ENCODE results near the genes XRN1, PCOLCE2 and SLC9A9.

DNA sequence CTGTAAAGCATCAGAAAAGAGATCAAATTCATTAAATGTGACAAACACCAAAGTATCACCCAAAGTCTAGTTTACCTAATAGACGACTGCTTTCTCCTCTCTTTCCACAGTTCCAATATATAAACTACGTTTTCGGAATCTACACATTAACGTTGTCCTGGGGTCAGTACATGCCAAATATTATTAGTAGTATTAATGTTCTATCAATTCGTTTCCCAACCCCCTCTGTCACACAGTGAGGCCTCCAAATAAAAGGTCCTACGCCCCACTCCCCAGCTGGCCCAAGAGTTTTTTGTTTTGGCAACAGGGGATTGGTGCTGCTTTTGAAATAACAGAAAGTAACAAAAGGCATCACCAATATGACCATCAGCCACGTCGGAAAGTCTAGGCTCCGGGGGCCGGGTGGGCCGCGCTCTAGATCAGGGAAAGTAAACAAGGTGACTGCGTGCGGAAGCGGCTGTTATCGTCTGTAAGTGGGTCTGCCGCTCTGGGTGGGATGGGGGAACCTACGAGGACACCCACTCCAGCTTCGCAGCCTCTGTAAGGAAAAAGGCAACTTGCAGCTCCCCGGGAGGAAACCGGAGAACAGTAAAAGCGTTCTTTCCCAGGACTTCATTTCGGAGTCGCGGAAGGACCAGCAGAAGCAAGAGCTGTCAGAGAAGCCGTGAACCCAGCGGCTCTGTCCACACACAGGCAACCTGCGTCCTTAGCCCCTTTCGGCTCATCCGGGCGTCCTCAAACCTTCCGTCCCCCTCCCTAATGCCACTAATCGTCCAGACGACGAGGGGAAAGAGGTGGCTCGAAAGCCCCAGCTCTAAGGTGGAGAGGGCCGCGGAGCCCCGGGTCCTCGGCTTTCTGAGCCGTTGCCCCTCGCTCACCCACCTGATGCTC is 604 bp downstream of the XRN1 start:
- RAMPAGE, long total RNA, result no peak
- RRBS, result 2% methylated on average over 6 of the region's 42 CpGs

DNA sequence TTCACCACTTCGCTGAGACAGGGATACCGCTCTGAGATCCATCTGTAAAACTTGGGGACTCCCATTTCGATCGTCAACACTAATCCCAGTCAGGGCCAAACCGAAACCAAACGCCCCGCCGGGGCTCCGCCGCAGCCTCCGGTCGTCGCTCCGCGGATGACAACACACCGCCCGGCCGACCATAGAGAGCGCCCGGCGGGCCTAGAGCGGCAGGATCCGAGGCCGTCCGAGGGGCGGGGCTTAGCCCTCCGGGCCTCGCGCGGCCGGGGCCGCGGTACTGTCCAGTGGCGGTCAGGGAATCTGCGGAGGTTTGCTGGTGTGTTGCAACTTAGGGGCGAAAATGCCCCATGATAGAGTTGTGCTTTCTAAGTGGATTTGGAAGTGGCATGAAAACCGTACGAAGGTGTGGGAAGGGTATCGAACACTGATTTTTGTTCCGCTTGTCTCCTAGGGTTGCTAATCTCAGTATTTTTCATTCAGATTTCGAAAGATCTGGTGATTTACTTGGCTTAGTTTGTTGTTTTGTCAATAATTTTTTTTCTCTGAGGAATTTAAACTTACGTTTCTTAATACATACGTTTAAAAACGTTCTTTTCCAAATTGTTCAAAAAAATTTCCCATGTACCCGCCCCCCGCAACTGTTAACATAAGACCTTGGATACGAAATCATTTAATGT is at the start of gene XRN1:
XRN1 (minus strand) TSS at position 158 of the 677 bp plus-strand sequence.
- RAMPAGE, long total RNA, result no peak
- RRBS, result 1% methylated on average over 8 of the region's 47 CpGs

- RAMPAGE, long total RNA, result no peak
- RRBS, result no CpG with 5 or more reads among the region's 1 CpG
Observed at GRCh38 chr3:142619029-142619450, 22.8 kb downstream of the PLS1 start.

DNA sequence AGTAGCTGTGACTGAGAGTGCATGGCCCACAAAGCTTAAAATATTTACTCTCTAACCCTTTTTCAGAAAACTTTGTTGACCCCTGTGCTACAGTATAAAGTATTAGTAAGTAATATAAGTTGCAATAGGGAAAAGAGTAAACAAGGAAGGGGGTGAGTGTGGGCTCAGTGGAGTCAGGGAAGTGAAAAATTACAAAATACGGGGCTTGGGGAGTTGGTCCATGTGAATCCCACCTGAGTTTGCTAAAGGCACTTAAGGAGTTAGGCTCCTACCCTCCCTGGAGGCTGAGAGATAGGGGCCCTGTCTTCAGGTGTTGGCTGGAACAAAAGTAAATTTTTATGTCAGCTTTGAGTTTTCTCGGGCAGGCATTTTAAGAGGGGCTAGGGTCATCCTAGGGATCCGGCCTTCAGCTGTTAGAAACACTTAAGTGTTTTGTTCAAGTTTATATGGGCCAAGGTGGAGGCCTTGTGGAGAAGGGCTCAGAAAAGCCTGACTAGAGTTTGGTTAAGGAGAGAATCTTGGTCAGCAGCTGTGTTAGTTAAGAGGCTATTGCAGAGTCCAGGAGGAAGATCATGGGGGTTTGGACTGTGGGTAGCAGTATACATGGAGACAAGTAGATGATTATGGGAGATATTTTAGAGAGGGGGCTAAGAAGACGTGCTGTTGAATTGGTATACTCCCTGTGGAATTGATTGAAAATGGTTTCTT is 8.3 kb downstream of the TRPC1 start:
- RAMPAGE, long total RNA, result no peak
- RRBS, result no CpG with 5 or more reads among the region's 4 CpGs

DNA sequence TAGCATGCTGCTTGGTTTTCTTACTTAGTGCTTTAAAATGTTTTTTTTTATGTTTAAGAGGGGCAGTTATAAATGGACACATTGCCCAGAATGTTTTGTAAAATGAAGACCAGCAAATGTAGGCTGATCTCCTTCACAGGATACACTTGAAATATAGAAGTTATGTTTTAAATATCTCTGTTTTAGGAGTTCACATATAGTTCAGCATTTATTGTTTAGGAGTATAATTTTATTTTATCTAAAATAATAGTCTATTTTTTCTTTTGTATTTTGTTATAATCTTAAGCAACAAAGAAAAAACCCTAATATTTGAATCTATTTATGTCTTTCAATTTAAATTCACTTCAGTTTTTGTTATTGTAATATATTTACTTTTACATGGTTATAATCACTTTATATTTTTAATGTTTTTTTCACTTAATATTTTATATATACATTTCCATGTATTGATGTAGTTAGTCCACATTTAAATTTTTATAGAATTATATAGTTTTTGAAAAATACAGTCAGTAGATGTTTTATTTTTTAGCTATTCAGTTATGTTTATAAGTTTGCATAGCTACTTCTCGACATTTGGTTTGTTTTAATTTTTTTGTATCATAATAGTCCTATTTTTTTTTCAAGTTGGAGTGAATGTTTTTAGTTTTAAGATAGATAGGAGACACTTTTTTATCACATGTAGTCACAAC is 82.3 kb downstream of the PCOLCE2 start:
- RAMPAGE, long total RNA, result no peak
- RRBS, result no CpG with 5 or more reads among the region's 1 CpG

DNA sequence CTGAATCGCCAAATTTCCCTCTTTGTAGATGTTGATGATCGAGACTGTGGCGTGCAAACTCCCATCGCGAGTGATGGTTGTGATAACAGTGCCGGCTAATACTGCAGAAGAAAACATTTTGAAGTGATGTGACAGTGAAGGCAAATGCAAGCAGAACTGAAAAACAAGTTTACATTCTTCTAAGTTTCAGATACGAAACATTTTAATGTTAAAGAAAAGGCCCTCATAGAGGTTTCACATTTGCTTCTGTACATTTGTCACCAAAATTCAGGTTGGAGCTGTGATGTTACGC is 68.0 kb downstream of the PCOLCE2 start:
- RAMPAGE, long total RNA, result no peak
- RRBS, result no CpG with 5 or more reads among the region's 8 CpGs

DNA sequence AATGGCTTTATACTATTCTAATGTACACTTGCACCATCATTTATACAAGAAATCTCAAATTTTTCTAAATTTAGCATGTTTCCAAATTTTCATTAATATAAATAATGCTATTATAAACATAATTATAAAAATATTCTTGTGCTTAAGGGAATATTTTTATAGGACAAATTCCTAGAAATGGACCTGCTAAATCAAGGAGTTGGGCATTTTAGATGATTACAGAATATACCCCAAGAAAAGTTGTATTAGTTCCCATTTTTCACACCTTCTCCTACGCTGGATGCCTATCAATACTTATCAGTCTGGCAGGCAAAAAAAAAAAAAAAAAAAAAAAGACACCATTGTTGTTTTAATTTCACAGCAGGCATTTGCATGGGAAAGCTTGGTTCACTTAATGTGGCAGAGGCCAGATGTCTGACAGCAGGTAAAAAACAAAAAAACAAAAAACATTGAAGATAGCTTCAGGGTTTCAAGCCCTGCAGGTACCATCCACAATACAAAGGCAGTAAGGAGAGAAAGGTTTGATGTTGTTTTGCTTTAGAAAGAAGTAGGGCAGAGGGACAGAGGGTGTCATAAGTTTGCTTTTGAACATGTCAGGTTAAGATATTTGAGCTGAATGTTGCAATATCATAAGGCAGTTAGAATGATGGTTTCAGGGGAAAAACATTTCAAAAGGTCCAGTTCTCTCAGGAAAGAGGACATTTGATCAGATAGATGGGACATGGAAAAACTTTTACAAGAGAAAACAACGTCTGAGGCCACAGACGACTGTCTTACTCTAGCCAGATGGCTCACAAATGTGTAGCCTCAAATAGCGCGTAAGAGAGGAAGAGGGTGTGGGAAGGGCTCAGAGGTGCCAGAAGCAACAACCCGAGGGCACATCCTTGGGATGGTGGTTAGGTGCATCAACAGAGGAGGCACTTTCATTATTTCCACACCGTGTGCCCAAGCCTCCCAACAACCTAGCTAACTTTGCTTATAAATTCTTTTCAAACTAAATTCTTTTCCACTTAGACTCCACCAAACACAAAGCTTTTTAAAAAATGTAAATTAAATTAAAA is 25.8 kb downstream of the PCOLCE2 start:
- RAMPAGE, long total RNA, result no peak
- RRBS, result no CpG with 5 or more reads among the region's 7 CpGs

- RAMPAGE, long total RNA, result no peak
- RRBS, result 6% methylated on average over 3 of the region's 14 CpGs
Observed at GRCh38 chr3:142888172-142888479, 757 bp downstream of the PCOLCE2 start.

DNA sequence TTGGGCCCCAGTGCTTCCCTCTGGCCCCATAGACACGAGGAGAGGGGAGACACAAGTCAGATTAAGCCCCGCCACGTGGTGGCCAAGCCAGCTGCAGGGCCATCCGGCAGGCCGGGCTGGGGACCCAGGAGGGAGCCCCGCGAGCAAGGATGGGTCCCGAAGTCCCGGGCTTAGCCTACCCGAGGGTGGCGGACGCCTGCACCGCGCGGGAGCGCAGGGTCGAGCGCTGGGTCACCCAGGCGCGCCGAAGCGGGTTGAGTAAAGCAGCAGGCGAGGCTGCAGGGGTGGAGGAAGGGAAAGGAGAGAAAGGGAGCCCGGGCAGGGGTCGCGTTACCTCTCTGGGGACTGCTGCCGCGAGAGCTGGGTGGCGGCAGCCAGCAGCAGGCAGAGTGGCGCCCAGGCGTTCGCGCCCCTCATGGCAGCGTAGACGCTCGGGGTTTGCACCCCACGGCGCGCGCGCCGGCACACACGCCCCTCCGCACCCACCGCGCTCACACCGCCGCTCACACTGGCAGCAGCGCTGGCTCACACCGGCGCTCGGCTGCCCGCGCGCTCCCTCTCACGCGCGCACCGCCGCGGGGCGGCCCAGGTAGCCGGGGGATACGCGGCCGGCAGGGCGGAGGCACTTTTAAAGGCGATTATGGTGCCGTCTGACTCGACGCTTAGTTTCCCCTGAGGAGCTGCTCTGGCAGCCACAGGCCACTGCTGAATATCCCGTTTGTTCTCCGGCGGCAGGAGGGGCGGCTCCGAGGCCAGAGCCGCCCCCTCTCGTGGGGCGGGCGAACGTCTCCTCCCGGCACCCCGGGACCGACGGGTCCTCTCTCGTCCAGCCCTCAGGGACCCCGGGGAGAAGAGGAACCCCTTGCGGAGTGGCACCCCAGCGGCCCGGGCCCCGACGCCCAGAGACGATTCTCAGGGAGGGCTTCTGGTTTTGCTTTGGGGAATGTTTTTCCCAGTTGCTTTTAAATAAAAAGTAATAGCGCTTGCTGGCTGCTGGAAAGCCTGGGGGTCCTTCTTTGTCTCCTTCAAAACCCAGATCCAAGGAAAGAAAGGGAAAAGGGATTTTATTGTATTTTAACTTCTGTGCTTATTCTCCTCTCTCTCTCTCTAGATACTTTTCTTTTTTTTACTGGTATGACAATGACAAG is at the start of gene PCOLCE2:
PCOLCE2 (minus strand) TSS at position 604 of the 1,148 bp plus-strand sequence.
- RAMPAGE, long total RNA, result no peak
- RRBS, result 1% methylated on average over 45 of the region's 94 CpGs

GRCh38 chr3:142926697-142926896 is 36.9 kb downstream of the PAQR9 start:
- RAMPAGE, long total RNA, result no peak
- RRBS, result no CpG with 5 or more reads among the region's 1 CpG

- RAMPAGE, long total RNA, result no peak
- RRBS, result no CpG with 5 or more reads among the region's 21 CpGs
Observed at GRCh38 chr3:143081886-143082935, 37.4 kb upstream of the CHST2 start.

DNA sequence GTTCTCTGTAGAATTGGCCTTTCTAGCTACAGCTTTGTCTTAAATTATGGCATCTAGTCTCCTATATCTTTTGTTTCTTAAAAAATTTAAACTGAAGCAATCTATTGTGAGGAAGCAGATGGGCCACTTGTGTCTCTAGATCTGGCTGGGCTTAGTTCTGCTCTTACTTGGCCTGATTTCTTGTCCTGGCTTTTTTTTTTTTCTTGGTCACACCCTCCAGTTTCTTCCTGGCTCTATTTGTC is 31.3 kb downstream of the CHST2 start:
- RAMPAGE, long total RNA, result no peak

- RAMPAGE, long total RNA, result no peak
- RRBS, result no CpG with 5 or more reads among the region's 11 CpGs
Observed at GRCh38 chr3:143236227-143236930, 116.8 kb downstream of the CHST2 start.

GRCh38 chr3:143443537-143443990 is 324.0 kb downstream of the CHST2 start:
- RAMPAGE, long total RNA, result no peak
- RRBS, result no CpG with 5 or more reads among the region's 2 CpGs

GRCh38 chr3:143848130-143848874 is at the start of gene SLC9A9:
TSS of gene SLC9A9 (minus strand) at chr3:143848468.
- RAMPAGE, long total RNA, result no peak
- RRBS, result no CpG with 5 or more reads among the region's 6 CpGs

GRCh38 chr3:145333516-145334482 is 827.2 kb downstream of the PLOD2 start:
- RAMPAGE, long total RNA, result no peak
- RRBS, result 93% methylated on average over 1 of the region's 45 CpGs

GRCh38 chr3:146142572-146142924 is 18.4 kb downstream of the PLOD2 start:
- RAMPAGE, long total RNA, result no peak
- RRBS, result no CpG with 5 or more reads among the region's 1 CpG

GRCh38 chr3:146143725-146144503 is 17.1 kb downstream of the PLOD2 start:
- RAMPAGE, long total RNA, result no peak
- RRBS, result no CpG with 5 or more reads among the region's 6 CpGs

- RAMPAGE, long total RNA, result no peak
- RRBS, result no CpG with 5 or more reads among the region's 1 CpG
Observed at GRCh38 chr3:146249201-146249688, 1.7 kb downstream of the PLSCR4 start.

DNA sequence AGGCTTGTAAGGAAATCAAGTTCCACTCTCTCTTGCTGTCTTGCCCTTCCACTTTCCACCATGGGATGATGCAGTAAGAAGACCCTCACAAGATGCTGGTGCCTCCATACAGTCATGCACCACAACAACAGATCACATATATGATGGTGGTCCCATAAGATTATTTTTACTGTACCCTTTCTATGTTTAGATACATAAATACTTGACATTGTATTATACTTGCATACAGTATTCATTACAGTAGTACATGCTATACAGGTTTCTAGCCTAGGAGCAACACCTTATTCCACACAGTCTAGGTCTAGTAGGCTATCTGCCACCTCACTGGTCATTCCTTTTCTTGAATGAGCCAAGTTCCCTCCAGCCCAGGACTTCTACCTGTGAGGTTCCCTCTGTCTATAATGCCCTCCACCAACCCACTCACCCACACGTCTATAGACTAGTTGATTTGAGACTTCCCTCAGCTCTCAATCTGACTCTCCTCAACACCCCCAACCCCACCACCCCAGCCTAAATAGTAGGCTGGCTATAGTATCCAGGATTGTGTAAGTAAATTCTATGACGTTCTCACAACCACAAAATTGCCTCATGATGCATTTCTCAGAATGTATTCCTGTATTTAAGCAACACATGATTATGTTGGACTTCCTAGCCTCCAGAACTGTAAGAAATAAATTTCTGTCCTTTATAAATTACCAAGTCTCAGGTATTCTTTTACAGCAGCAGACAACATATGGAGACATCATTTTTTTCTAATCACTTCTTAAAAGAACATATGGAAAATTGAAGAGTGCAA is 2.3 kb downstream of the PLSCR1 start:
- RAMPAGE, long total RNA, result no peak
- RRBS, result no CpG with 5 or more reads among the region's 2 CpGs